ENCODE measurements around a stretch of chr12.

DNA sequence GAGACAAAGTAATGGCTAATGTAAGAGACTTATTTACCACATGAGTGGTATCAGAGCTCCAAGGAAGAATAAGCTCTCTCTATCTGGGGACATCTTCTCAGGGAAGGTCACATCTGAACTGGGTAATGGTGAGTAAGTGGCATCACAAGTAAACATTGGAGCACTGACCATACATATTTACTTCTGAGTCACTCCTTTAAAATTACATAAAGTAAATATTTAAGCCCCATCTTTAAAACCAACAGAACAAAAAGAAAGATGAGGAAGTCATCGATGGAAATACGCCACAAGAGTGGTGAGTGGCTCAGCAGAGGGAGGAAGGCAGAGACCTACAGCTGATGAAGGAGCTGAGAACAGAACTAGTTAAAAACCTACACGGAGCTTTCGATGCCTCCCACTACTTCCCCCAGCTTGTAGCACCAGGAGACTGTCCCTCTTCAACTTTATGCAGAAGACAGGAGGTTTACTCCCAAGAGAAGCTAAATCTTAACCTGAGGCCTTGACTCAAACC is 159.8 kb downstream of the DUSP6 start:
- PRO-cap, result no peak
- RAMPAGE, long total RNA, 2 experiments, result no peak in any of the 2 experiments

DNA sequence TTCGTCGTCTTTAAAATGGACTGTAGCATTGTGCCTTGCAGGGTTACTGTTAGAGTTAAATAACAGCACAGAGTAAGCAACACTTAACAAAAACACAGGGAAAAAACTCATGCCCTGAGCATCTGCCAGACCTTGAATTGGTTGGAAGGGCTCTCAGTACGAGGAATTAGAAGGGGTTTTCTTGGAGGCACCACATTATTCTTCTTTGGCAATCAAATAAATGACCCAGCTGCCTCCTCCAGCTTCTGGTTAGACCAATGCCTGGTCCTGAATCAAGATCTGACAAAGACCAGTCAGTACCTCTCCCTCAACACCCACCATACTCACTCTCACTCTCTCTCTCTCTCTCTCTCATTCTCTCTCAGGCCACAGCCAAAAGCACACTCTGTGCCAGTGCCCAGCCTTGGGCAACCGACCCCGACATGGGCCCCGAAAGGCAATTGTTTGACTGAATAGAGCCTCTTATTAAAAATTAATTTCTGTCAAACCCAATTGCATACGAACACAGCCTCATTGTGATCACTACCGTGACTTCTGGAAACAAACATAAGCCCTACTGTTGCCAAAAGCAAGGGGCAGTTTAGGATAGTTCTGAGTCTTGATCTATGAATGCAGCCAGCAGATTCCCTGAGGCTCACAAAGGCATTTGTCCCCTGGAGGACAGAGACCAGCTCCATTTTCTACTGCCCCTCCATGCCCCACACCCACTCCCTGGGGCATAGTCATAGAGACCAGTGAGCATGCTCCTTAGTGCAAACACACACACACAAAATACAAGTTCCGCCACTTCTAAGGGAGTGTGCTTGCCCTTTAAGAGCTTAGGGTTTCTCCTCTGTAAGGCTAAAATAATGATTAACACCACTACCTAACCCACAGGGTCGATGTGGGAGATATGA is 23.9 kb downstream of the DUSP6 start:
- PRO-cap, result no peak
- RAMPAGE, long total RNA, 2 experiments, result no peak in any of the 2 experiments

DNA sequence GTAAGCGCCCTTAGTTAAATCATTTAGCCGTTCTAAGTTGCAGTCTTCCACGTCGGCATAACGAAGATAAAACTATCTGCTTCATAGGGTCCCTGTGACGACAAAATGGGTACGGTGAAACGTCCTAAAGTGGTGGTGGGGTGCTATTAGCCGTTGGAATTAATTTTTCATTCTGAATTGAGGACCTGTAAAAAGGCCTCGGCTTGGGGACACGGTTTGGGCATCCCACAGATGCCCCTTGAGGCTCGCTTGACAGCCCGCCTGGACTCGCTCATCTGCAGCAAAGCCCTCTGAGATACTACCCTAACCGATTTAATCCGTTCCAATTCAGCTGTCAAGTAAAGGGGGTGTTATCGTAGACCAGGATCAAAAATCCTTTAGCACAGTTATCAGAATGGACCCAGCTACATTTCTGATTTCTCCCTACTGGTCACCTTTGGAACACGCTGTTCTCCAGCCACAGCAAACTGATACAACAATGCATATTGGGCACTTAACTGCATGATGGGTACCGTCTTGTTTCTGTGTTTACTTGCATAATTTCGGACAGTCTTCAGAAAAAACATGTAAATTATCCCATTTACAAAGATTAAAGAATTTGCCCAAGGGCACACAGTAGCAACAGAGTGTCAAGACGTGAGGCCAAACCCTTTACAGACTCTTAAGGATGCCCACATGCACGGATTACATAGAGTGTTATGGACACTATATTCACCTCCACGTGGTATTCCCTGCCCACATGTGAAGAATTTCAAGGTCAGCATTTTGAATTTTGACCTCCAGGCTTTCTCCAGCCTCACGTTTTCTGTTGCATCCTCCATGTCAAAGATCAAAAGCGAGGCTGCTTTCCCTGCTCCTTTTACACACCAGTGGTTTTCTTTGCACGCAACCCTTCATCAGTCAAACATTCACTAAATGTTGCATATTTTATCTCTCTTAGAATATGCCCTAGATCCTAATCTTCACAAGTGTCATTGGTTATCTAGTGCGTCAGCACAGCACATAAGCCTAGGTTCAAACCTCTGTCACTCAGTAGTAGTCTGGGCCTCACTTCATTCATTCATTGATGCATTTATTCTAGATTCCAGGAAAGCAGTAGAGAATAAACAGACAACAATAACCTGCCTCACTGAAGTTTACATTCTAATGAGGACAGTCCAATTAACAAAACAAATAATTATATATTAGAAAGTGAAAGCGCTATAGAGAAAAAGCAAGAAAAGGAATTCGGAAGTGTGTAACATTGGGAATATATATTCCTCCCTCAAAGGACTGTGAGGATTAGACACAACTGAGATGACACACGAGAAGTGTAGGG is 3.2 kb upstream of the DUSP6 start:
- PRO-cap, result unidirectional peak, minus-strand start at position 913 of the sequence
- RAMPAGE, long total RNA, 2 experiments, result no peak in any of the 2 experiments

DNA sequence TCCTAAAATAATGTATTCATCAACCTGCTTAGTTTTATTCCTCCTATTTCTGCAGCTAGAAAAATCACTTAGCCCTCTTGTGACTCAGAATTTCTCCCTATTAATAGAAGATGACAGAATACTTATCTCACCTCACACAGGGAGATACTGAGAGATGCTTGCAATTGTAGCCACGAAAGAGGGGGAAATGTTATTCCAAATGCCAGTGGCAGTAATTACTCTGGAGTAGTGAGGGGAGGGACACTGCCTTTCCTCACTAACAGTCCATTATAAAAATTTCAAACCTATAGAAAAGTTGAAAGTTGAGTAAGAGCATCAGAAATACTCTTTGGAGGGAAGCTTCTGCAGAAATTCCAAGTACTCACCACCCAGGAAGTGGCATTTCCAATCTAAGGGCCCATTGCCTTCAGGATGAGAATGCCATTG is 11.8 kb upstream of the DUSP6 start:
- PRO-cap, result no peak
- RAMPAGE, long total RNA, 2 experiments, result no peak in any of the 2 experiments

DNA sequence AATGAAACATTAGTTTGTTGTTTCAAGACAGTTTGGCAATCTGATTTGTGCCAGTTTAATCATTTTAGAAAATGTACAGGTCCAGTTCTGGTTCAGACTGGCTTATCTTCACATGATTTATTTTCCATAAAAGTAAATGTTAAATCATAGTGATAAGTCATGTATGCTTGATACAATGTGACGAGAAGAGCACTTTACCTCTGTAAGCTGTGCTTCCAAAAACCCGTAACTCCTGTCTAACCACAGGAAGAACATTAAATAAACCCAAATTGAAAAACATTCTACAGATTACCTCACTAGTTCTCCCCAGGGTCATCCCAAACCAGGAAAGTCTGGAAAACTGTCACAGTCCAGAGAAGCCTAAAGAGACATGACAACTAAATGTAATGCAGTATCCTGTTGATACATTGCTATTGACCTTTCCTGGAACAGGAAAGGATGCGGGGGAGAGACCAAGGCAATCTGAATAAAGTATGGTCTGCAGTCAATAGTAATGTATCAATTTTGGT is 32.5 kb upstream of the DUSP6 start:
- PRO-cap, result no peak
- RAMPAGE, long total RNA, 2 experiments, result no peak in any of the 2 experiments

GRCh38 chr12:89451672-89452544 is 72.7 kb downstream of the GALNT4 start:
- PRO-cap, result unidirectional peak, plus-strand start at chr12:89452114
- RAMPAGE, long total RNA, 2 experiments, result no peak in any of the 2 experiments

DNA sequence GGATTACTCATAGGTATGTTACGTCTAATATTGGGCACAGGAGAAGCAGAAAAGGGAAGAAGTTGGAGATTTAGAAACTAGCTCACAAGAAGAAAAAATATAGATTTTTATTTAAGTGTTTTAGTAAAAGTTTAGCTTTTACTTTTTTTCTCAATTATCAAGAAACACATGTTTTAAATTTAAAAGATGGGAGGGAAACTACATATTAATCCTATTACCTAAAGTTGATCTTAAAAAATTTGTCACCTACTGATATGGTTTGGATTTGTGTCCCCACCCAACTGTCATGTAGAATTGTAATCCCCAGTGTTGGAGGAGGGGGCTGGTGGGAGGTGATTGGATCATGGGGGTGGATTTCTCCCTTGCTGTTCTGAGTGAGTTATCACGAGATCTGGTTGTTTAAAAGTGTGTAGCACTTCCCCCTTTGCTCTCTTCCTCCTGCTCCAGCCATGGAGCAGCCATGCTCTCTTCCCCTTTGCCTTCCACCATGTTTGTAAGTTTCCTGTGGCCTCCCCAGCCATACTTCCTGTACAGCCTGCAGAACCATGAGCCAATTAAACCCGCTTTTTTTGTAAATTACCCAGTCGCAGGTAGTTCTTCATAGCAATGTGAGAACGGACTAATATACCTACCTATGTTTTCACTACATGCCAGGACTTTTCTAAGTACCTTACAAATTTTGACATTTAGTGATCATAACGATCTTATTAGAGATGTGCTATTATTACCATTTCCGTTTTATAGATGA is 2.5 kb upstream of the POC1B start:
- PRO-cap, result no peak
- RAMPAGE, long total RNA, 2 experiments, result no peak in any of the 2 experiments

DNA sequence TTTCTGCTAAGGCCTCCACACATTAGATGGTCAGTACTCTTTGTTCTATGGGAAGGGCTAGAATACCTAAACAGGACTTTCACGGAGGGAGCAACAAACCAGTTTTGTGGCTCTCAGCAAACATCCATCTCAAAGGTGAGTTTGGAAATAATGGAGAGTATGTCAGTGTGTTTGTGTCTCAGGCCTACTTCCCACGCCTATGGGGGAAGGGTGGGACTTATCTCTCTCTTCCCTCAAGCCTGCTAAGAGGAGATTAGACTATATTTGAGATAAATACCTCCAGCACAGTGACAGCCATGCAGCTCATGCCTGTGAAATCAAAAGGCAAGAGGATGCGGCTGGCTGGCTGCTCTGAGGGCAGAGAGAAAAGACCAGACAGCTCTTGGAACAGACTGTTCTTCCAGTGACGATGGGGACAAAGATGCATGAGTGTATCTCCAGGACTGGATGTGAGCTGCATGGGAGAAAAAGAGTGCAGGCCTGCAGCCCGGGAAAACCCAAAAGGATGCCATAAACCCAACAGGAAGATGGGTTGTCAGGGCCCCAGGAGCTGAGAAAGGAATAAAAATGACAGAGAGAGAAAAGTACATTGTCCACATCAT is 14.8 kb upstream of the POC1B start:
- PRO-cap, result no peak
- RAMPAGE, long total RNA, 2 experiments, result no peak in any of the 2 experiments

GRCh38 chr12:89592360-89592676 is 66.5 kb upstream of the POC1B start:
- PRO-cap, result no peak
- RAMPAGE, long total RNA, 2 experiments, result no peak in any of the 2 experiments

- PRO-cap, result no peak
- RAMPAGE, long total RNA, 2 experiments, result no peak in any of the 2 experiments
These were observed 67.9 kb downstream of the ATP2B1 start for GRCh38 chr12:89640630-89641153.

GRCh38 chr12:89694290-89694814 is 14.3 kb downstream of the ATP2B1 start:
- PRO-cap, result no peak
- RAMPAGE, long total RNA, 2 experiments, result no peak in any of the 2 experiments

DNA sequence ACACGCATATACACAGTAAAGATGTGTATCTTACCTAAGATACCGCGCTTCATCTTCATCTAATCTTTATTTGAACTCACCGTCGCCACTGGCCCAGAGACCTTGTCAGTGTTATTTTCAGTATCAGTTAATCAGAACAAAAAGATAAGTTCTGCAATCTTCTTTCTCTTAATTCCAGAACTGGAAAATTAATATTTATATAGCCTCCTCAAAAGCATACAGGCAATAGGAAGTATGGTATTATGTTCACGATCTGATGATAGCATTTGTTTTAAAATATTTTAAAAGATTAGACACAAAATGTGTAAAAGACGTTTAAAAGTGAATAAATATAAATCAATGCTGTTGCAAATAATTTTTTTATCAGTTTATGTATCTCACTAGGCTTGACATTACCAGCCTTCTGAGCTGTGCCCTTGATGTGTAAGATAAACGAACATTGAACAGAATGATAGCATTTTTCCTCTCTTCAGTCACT is 1.9 kb upstream of the ATP2B1 start:
- PRO-cap, result no peak
- RAMPAGE, long total RNA, 2 experiments, result no peak in any of the 2 experiments

- PRO-cap, result no peak
- RAMPAGE, long total RNA, 2 experiments, result no peak in any of the 2 experiments
These were observed 251.4 kb upstream of the ATP2B1 start for GRCh38 chr12:89960018-89960543.

DNA sequence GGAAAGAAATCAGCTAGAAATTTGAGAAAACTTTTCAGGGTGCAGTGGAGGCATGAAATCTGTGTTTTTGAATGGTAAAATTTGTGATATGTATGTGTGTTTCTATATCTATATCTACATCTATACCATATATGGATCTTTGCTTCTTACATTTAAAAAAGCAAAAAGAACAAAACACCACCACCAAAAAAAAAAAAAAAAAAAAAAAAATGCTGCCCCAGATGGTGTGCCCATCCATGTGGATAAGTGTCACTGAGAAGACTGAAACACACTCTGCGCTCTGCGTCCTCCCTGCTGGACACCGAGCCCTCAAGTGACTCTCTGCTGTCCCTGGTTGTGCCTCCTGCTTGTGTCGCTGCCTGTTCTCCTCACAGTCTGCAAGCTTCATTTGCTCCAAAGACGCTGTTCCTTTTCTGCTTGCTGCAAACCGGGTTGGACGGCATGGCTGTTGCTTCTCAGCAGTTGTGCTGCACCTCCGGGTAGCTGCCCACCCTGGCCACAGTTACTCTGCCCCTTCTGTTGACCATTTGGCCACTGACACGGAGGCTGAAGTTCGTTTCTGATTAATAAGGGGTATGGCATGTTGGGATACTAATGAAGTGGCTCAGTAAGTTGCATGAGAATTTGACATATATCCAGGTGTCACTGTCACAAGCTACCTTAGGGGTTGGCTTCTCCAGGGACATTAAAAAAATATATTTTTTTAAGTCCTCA is 276.2 kb upstream of the ATP2B1 start:
- PRO-cap, result no peak
- RAMPAGE, long total RNA, 2 experiments, result no peak in any of the 2 experiments

GRCh38 chr12:91171365-91172070 is 11.1 kb downstream of the DCN start:
- PRO-cap, result no peak
- RAMPAGE, long total RNA, 2 experiments, result no peak in any of the 2 experiments

DNA sequence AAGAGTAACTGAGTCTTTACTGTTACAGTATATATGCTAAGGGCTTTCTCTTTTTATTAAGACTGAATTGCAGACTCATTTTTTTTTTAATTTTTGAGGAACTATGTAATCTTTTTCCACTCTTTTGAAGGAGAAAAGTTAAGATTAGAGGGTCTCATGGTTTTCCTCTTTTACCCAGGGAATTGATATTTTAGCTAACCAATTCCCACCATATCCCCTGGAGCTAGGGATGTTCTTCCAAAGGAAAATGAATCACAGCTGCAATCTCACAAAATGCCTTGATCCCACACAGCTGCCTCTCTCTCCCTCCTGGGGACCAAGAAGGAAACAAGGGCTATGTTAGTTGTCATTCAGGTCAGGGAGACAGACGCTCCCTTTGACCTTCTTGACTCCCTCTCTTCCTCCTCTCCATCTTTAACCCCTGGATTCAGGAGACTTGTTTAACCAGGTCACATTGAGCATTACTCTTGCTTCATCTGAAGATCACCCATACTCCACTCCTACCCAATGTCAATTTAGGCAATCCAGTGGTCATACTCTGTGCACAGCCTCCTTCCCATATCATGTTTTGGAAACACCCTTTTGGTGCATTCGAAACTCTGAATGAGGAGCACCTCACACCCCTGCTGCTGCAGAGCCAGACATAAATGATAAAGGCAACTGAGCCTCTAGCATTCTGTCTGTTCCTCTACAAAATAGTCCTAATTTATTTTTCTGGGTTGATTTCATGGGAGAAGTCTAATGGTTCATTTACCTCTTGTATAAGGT is 9.4 kb downstream of the DCN start:
- PRO-cap, result no peak
- RAMPAGE, long total RNA, 2 experiments, result no peak in any of the 2 experiments

- PRO-cap, result bidirectional peak, plus-strand start at chr12:91179630, minus-strand start at chr12:91179552
- RAMPAGE, long total RNA, 2 experiments, result start-site peak on the minus strand in 2 of 2 experiments, at chr12:91179451-91179584 at its widest, 1,253 to 1,892 reads per replicate
These were observed 3.2 kb downstream of the DCN start for GRCh38 chr12:91179322-91179899.

DNA sequence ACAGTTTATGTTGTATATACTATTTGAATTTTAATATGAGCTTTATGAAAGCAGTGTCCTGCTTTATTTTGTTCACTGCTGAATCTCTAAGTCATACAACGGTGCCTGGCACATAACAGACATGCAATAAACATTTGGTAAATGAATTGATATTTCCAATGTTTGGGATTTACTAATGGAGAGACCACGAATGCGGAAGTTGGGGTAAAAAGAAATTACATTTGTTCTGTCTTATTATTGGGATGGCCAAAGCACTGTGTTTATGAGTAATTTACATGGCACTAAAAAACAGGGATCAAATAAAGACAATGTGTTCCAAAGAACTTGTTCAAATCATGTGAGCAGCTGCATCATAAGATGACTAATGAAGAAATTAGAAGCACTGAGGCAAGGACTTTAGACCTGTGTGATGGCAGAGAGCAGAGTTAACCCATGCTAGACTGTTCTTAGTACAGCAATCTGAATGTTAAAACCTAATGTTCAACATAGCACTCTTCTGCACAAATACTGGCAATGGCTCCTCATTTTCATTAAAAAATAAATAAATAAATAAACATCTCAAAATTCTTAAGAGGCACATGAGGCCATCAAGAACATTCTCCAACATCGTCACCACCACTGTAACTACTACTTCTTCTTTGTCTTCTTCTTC is 34.2 kb upstream of the DCN start:
- PRO-cap, result no peak
- RAMPAGE, long total RNA, 2 experiments, result no peak in any of the 2 experiments

- PRO-cap, result no peak
- RAMPAGE, long total RNA, 2 experiments, result no peak in any of the 2 experiments
These were observed 67.7 kb upstream of the DCN start for GRCh38 chr12:91250154-91250816.

- PRO-cap, result no peak
- RAMPAGE, long total RNA, 2 experiments, result no peak in any of the 2 experiments
These were observed 396.2 kb upstream of the DCN start for GRCh38 chr12:91578780-91579175.